Aortic smooth muscle cell (primary cell): ENCODE measurements around a stretch of chr1.

- RRBS: 7% methylated on average over 6 of the region's 14 CpGs
Measured at GRCh38 chr1:180926254-180927240, 13.8 kb downstream of the KIAA1614 start.

DNA sequence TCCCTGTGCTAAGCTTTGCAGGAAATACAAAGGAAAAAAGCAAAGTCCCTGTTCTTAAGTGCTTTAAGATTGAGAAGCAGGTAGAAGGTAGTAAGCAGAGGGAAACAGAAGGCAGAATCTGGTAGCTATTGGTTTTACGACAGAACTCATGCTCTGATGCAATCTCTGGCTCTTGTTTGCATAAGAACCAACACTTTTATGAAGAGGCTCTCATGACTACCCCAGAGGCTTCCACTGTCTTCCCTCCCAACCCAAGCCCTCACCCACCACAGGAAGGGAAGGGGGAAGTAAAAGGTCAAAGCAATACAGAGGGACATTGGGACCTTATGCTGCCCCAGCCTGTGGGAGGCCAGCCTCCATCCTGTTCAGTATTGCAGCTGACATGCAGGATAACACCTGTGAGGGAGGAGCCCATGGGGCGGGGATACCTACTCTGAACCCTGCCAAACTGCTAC lies 9.2 kb downstream of the MR1 start:
- RRBS: no CpG with 5 or more reads among the region's 2 CpGs

GRCh38 chr1:181099069-181100149 lies 10.9 kb downstream of the IER5 start:
- RRBS: no CpG with 5 or more reads among the region's 13 CpGs

DNA sequence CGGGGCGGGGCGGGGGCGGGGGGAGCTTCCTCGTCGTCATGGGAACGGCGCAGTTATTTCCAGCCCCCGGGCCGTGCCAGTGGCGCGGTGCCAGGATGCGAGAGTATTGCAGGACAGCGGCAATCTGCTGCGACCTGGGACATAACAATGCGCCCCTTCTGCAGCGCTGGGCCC lies 16.9 kb downstream of the IER5 start:
- RRBS: 0% methylated on average over 10 of the region's 17 CpGs

DNA sequence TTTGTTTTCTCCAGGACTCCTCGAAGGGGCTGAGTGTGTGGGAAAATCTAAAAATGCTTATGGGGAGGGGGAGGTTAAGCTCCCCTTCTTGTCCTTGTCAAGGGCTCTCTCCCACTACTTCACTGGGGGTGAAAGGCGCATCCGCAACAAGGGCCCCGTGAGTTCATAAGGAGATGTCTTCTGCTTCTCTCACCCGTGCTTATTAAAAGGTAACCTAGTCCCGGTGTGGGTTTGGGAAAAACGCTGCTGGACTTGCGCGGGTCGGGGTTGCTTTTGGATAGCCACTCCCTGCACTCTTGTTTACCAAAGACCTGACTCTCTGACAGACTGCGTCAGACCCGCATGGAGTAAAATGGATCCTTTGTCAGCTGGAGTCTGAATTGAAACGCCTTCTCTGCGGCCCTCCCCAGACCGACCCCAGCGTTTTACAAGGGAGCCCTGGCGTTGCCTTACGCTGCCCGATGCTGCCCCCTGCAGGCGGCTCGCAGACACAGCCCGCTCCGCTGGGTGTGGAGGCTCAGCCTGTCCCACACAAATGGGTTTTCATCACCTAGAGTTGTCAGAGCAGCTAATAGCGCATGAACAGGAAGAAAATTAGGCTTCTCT lies 53.8 kb downstream of the IER5 start:
- RRBS: no CpG with 5 or more reads among the region's 24 CpGs

- RRBS: no CpG with 5 or more reads among the region's 4 CpGs
Measured at GRCh38 chr1:181221039-181221404, 132.5 kb downstream of the IER5 start.

GRCh38 chr1:181501051-181501404 lies 17.7 kb downstream of the CACNA1E start:
- RRBS: no CpG with 5 or more reads among the region's 3 CpGs

DNA sequence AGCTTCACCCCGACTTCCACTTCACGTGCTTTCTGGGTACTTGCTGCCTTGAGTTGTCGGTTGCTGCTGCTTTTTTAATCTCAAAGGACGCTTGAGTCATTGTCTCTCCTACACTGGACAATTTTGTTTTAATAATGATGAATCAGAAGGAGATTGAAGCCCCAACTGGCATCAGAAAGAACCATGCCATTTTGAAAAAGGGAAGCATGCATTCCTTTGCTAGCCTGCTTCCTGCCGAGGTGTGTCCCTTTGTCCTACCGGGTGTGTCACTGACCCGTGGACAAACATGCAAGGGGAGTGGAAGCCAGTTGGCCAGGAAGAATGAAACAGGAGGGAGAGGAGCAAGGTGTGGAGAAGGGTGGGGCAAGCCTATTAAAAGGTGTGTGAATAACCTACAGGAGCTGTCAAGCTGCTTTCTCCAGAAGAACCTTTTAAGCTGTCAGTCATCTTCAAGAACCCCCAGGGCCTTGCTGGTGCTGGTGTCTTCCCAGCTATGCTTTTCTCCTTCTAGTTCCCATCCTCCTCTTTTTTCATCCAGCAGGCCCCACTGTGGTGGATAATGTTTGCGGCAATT lies 164.3 kb downstream of the CACNA1E start:
- RRBS: no CpG with 5 or more reads among the region's 8 CpGs

GRCh38 chr1:182129514-182129891 lies 68.0 kb upstream of the ZNF648 start:
- RRBS: no CpG with 5 or more reads among the region's 8 CpGs

- RRBS: no CpG with 5 or more reads among the region's 3 CpGs
Measured at GRCh38 chr1:182148805-182149164, 87.3 kb upstream of the ZNF648 start.

- RRBS: no CpG with 5 or more reads among the region's 7 CpGs
Measured at GRCh38 chr1:182163549-182164199, 102.2 kb upstream of the ZNF648 start.

DNA sequence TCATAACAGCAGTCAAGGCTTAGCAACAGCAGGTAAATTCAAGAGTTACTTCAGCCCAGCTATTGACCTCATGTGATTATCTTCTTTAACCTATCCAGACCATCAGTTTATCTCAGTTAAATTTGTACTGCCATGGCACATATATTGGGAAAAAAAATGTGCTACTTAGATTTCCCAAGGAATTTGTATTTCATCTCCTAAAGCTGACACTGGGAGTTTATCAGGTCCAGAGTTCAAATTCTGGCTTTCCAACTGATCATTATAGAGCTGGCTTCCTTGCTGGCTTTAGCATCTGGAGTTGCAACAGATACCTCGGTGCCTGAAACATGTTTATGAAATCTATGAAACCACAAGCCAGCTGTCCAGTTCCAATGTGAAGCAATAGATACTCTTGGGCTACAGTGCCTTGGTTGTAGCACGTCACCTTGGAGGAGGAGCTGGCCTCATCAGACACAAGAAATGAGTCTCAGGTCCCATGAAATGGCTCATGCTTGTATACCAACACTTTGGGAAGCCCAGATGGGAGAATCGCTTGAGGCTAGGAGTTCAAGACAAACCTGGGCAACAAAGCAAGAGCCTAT lies 132.3 kb upstream of the ZNF648 start:
- RRBS: no CpG with 5 or more reads among the region's 3 CpGs

- RRBS: no CpG with 5 or more reads among the region's 1 CpG
Measured at GRCh38 chr1:182288702-182289373, 102.8 kb downstream of the GLUL start.

DNA sequence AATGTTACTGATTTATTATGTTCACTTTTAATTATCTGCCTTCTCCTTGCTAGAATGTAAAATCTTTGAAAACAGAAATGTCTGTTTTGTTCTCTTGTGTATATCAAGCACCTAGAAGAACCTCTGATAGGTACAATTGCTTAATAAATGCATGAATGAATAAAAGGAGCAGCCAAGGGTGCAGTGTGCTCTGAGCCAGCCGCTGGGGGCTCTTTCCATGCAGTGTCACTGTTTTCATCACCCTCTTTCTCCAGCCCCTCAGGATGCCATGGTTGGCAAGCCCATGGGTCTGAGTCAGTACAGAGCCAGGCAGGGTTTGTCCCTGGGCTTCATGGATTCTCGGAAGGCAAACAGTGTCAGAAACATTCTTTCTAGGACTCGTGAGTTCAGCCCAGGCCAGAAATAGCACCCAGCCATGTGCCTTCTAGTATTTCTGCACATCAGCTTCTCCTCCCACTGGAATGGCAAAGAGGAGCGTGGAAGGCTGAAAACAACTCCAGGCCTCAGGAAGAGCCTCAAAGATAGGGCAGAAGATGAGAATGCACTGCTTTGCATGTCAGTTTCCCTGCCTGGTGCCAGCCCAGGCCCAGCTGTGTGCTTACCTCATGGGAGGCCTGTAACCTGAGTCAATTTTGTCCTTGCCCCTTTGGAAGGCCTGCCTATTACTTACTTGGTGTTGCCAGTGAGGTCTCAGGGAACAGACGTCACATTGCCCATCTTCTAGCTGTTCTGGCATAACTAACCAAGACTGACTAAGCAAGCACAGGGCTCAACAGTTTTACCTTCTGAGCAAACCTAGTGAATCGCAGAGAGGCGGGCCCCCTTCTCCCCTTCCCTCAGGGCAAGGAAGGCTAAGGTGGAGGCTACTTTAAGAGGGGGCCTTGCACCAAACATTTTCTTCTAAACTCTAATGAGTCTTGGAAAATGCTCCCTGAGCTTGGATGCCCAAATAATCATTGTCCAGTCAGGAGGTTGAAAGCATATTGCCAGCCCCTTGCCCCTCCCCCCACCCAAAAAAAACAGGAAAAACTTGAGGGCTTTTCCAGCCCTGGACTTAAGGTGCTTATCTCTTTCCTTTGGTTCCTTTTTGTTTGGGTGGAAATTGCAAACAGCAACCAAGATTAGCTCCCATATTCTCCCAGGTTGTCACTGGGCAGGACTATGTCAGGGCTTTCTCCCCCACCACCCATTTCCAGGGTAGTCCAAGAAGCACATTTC lies 42.4 kb downstream of the GLUL start:
- RRBS: no CpG with 5 or more reads among the region's 7 CpGs

- RRBS: no CpG with 5 or more reads among the region's 6 CpGs
Measured at GRCh38 chr1:182386671-182387489, 4.7 kb downstream of the GLUL start.

DNA sequence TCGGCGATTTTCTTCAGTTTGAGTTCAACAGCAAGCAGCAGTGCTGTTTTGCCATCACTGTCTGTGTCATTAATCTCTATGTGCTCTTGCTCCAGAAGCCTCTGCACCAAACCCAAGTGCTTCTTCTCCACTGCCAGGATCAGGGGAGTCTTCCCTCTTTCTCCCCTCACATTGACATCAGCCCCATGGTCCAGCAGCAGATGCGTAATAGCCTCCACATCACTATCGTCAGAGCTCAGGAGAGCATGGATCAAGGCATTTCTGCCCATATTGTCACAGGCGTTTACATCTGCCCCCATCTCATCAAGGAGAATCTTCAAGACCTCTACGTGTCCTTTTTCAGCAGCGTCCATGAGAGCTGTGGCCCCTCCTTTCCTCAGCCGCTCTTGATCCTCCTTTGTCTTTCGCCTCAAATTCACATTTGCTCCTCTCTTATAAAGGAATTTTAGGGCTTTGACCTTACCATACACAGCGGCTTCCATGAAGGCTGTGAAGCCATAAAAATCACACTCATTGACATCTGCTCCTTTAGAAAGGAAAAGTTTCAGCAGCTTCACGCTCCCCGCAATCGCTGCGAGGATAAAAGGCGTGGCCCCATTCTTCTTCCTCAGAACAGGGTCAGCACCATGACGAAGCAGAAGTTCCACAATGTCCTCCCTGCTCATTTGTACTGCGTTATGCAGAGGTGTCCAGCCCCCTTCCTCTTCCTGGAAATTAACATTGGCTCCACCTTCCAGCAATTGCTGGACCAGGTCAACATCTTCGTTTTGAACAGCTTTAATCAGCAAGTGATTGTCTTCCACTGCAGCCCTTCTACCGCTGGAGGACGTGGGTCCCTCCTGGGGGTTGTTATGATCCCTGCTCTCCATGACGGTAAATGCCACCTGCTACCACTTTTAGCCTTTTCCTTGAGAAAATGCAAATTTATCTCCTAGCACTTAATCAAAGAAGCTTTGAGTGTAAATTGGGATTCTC lies 2.8 kb downstream of the RNASEL start:
- RRBS: no CpG with 5 or more reads among the region's 21 CpGs

GRCh38 chr1:182674319-182675194 lies 9.8 kb downstream of the RGS8 start:
- RRBS: no CpG with 5 or more reads among the region's 8 CpGs

DNA sequence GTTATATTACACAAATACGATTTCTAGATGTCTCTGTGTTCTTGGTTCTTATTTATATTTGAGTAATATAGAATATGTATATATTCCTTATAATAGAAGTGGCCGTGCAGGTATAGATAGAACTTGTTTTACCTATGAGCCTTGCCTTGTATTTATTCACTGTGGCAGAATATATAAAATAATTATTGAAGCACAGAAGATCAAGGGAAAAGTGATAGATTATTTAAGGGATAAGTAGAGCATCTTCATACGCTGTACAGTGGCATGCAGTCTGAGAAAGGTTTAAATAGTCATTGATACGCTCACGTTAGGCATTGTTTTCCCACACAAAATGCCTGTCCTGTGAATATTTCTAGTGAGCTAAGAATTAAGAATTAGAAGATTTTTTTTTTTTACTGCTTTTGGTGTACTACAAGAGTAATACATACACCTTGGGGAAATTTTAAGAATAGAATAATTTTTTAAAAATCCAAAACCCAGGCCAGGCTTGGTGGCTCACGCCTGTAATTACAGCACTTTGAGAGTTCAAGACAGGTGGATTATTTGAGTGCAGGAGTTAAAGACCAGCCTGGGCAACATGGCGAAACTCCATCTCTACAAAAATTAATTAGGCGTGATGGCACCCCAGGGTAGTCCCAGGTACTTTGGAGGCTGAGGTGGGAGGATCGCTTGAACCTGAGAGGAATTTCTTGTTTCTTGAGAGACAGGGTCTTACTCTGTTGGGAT lies 24.4 kb downstream of the DHX9 start:
- RRBS: no CpG with 5 or more reads among the region's 9 CpGs

GRCh38 chr1:182875008-182875521 lies 35.9 kb downstream of the DHX9 start:
- RRBS: no CpG with 5 or more reads among the region's 3 CpGs